Renal cortical epithelial cell (primary cell): ENCODE measurements around a stretch of chr1.

GRCh38 chr1:223089968-223090347 lies 53.1 kb downstream of the TLR5 start:
- RRBS: no CpG with 5 or more reads among the region's 4 CpGs

DNA sequence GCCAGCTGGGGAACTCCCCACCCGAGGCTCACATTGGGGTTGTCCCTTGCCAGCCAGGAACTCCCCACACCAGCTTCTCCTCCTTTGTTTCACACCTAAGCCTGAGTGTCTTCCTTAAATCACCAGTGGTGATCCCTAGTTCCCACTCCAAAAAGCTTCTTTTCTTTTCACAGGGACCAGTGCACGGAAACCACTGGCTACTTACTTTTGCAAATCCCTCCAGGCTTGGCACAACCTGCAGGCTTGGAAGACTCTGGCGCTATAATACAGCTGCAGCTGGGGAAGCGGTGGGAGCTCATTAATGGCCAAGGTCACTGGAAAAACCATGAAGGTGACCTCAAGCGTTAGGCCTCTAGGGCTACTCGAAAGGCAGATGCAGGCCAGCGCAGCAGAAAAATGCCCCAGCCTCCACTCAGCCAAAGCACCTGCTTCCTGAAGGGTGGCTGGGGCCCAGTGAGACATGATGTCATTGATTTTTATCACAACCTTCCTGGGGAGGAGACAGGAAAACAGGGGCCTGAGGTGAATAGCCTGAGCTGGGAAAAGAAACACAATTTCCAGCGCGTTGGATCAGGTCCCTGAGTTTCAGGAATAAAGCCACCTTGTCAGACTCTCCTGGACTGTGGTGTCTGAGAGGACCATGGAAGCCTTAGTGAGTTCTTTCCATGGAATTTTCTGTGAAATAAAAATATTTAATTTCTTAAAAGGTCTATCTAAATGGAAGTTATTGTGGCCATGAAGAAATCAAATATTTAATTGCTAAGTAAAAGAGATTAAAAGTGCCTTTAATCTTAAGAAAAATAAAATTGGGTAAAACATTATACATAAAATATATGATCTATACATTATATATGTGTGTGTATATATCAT lies 39.9 kb downstream of the TLR5 start:
- RRBS: no CpG with 5 or more reads among the region's 9 CpGs

GRCh38 chr1:223142094-223142523 lies 939 bp downstream of the TLR5 start:
- RRBS: no CpG with 5 or more reads among the region's 14 CpGs

- RRBS: no CpG with 5 or more reads among the region's 2 CpGs
Observed at GRCh38 chr1:223664664-223665004, 867 bp downstream of the CAPN8 start.

- RRBS: no CpG with 5 or more reads among the region's 3 CpGs
Observed at GRCh38 chr1:223713909-223714247, 1.5 kb downstream of the CAPN2 start.

DNA sequence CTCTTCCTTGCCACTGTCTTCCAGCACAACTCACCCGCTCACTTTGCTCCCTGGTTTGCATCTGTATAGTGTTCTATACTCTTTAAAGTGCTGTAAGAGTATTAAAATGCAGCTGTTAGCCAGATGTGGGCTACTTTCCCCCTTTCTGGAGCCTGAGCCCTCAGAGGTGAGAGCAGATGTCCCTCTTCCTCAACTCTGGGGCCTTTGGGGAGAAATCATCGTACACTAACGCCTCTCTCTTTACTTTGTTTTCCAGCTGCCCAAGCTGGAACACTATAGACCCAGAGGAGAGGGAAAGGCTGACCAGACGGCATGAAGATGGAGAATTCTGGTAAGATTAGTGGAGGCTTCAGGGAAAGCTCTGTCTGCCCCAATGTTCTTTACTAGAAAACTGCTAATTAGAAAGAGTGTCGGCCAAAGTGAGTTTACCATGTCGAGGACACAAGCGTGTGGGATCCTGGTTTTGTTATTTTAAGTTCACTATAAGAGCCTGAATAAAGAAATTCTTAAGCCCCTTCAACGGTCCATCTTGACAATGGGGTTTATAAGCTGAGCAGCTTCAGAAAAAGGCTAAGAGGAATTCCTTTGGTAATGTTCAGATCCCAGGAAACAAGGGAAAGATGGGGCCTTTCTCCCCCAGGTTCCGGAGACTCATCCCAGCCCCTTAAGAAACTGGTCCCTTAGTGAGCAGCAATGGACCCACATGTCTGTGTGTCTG lies 39.6 kb downstream of the CAPN2 start:
- RRBS: no CpG with 5 or more reads among the region's 9 CpGs

DNA sequence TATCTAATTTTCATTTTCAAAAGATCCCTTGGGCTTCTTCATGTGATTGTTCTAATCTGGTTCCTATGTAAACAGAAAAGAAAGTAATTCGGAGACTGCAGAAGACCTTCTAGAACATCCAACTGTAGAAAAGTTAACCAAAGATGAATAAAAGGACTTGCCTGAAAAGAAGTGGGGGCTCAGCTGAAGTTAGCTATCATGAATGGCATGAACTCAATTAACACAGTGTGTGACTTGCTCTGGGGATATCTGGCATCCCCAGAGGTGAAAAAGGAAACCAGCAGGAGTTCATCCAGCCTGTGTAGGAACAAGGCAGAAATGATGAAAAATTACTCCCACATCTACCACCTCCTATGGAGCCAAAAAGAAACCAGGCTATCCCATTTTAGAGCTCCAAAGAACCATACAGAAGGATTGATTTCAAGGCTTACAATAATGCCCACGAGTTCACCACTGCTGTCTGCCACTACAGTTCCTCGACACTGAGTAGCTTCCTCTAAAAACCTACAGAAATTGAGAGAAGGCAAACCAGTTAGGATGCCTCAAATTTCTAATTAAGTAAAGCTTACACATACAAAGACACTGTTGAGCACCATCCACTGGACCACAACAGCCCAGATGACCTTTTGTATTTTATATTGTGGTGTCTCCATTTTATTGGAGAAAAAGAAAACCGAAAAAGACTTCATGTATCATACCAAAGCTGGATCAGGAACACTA lies 25.2 kb downstream of the TP53BP2 start:
- RRBS: no CpG with 5 or more reads among the region's 4 CpGs

GRCh38 chr1:223824542-223825334 lies 21.0 kb downstream of the TP53BP2 start:
- RRBS: no CpG with 5 or more reads among the region's 7 CpGs

DNA sequence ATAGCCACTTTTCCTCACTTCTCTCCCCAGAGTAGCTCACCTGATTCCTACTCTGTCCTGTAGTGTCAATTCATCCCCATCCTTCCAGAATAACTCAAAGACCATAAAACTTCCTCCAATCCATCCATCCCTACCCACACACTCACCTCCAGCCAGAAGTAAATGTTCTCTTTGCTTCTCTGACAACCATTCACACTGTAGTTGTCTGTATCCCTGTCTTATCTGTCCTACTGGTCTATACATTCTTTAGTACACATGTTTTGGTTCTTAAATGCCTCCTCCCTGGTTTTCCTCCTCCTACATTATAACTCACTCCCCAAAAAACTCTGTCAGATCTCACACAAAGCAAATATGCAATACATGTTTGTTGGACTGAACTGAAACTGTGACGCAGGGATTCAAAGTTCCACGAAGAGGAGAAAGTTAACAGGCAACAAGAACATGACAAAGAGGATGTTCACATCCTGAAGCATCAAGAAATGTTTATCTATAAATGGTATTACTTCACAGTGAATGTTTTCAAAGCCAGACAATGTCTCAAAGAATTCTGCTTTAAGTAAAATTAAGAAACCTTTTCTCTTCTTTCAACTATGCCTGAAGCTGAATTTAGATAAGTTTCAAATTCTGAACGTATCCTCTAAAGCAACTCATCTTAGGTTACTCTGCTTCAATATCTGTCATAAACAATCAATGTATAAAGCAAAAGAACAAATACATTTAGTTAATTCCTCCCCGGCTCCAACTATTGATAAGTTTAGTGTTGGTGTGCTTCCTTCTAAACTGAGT lies 10.9 kb downstream of the TP53BP2 start:
- RRBS: no CpG with 5 or more reads among the region's 4 CpGs

DNA sequence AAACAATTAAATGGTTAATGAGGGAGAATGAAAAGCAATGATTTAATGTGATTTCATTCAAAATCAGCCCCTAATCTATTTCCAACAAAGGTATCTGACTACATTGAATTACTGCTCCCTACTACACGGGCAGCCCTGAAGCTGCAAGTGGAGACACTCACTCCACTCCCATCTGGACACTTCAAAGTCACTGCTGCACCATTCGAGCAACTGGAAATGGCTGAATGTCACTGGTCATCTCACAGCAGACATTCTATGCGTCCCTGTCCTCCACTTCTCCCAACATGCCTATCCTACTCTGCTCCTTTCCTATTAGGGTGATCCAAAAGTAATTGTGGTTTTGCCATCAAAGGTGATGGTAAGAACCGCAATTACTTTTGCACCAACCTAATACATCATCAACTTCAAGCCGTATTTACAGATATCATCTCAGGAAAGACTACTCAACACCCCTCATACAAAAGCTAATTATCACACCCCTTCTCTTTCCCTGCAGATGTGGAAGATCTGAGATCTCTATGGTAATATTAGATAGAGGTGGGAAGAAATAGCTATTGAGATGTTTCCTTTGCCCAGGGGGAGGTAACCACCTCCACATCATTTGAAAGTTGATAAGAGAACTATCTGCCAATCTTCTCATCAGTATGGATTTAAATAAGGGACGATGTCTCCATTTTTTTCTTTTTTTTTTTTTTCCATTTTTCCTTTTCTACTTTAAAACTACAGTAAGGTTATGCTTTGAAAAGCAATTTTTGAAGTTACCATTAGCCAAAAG lies 7.2 kb downstream of the TP53BP2 start:
- RRBS: no CpG with 5 or more reads among the region's 6 CpGs

- RRBS: no CpG with 5 or more reads among the region's 10 CpGs
Observed at GRCh38 chr1:224011463-224012325, 102.2 kb upstream of the FBXO28 start.

DNA sequence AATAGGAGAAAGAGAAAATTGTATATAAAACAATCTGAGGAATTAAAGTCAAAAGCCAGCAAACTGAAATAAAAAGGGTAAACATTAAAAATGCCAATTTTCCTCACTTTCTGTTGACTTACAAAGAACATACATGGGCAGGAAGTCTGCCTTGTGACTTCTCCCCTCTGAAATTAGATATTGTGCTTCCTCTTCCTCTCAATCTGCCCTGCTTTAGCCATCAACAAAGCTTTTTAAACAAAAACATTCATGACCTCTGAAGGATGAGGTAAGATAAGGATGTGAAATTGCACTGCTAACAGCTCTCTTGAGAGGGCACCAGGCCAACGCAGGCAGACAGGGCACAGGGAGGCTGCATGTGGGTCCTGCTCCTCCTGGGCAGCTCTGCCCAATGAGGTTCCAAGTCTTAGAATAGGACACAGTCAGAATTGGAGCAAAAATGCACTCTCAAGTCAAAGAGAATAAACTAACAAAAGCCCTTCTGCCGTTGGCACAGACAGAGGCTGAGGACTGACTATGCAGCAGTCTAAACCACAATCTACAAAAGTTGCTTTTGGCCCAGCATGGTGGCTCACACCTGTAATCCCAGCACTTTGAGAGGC lies 62.2 kb downstream of the DEGS1 start:
- RRBS: no CpG with 5 or more reads among the region's 2 CpGs

DNA sequence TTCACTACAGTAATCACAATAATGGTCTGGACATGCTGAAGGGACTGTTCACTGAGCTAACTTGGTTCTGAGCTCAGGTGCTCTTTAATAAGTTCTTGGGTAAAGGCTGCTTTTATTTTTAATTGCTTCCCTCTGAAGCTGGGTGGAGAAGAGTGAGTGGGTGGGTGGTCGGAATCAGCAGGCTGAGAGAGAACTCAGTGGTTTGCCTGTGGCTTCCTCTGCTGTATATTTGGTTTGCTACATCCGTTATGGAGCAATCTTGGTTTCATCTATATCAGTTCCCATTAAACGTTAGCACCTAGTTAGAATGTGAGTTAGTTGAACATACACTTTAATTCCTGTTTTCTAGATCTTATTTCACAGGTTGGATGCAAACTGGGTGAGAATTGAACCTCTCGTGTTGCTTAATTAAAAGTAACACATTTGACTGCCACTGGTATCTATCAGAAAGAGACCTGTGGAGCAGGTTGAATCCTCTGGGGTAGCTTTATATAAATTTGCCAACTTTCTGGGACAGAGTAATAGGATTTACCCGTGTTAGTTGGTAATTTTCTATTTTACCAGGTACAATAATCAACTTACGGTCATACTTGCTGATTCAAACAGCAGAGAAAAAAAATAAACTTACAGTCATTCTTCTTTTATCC lies 23.4 kb downstream of the CNIH4 start:
- RRBS: no CpG with 5 or more reads among the region's 6 CpGs

- RRBS: no CpG with 5 or more reads among the region's 3 CpGs
Observed at GRCh38 chr1:224385472-224386276, 29.0 kb downstream of the CNIH4 start.

- RRBS: no CpG with 5 or more reads among the region's 9 CpGs
Observed at GRCh38 chr1:224506289-224506847, 71.8 kb upstream of the WDR26 start.

- RRBS: no CpG with 5 or more reads among the region's 5 CpGs
Observed at GRCh38 chr1:225391975-225392345, 35.9 kb downstream of the LBR start.

- RRBS: no CpG with 5 or more reads among the region's 5 CpGs
Observed at GRCh38 chr1:225415282-225415983, 12.4 kb downstream of the LBR start.

DNA sequence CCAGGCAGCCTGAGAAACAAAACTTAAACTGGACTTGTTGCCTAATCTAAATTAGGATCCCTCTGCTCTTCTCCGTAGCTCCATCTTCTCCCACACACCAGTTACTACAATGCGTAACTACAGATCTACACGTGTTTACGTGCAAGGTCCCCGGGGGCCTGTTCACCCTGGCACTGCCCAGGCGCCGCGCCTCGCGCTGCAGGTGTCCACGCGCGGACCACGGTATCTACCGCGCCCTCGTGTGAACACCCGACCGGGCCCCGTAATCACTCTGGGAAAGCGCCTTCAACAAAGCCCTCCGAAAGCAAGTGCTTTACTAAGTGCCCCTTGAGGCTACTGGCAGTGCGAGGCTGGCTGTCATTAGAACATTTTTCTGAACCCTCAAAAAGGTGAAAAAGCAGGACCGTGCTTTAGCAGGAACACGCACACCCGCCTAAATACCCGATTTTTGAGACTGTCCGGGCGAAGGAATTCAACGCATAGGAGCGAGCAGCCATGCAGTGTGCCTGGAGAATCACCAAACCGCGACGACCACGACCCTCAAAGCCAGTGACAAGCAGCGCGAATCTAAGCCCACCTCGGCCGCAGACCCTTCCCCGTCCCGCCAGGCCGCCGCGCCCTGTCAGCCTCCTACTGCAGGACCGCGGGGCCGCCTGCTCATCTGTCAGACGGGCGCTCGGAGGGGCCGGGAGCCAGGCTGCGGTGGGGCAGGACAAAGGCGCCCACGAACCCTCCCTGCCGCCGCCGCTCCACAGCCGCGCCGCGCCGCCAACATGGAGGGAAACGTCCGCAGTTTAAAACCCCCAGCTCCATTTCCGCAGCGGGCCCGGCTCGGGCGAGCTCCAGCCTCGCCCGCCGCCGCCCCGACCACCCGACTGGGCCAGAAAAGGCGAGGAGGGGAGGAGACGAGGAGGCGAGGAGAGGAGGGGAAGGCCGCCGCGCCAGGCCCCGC lies 672 bp downstream of the LBR start:
- RRBS: 0% methylated on average over 9 of the region's 82 CpGs

DNA sequence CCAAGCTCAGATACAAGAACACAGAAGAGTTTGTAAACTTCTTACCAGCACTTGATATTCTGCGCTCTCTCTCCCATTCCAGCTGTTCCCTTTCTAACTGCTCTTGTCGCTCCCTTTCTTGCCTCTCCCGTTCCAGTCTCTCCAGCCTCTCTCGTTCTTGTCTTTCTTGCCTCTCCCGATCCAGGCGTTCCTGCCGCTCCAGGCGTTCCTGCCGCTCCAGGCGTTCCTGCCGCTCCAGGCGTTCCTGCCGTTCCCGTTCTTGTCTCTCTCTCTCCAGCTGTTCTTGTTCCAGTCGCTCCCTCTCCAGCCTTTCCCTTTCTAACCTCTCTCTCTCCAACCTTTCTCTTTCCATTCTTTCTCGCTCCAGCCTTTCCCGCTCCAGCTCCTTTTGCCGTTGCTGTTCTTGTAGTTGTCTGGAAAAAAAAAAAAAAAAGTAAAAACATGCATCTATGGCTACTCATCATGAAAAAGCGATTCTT lies 91.4 kb upstream of the LBR start:
- RRBS: no CpG with 5 or more reads among the region's 19 CpGs

- RRBS: no CpG with 5 or more reads among the region's 3 CpGs
Observed at GRCh38 chr1:225554829-225555238, 98.1 kb downstream of the ENAH start.